Glomerular endothelial cell (primary cell): ENCODE results near the gene ABHD6.

DNA sequence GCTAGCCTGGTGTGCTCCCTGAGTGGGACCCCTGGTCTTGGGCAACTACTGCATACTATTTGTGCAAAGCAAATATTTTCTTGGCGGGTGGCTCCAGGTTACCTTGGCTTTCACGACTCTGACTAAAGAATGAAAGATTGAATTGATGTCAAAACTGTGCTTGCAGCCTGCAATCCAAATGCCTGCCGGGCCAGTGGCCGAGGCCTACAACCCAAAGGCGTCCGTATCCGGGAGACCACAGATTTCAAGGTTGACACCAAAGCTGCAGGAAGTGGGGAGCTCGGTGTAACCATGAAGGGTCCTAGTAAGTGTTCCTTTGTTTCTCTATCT, 93.8 kb downstream of the FLNB start:
- RAMPAGE, long total RNA: no peak

GRCh38 chr3:58171393-58172461, 39.0 kb downstream of the DNASE1L3 start:
- RAMPAGE, long total RNA: no peak

DNA sequence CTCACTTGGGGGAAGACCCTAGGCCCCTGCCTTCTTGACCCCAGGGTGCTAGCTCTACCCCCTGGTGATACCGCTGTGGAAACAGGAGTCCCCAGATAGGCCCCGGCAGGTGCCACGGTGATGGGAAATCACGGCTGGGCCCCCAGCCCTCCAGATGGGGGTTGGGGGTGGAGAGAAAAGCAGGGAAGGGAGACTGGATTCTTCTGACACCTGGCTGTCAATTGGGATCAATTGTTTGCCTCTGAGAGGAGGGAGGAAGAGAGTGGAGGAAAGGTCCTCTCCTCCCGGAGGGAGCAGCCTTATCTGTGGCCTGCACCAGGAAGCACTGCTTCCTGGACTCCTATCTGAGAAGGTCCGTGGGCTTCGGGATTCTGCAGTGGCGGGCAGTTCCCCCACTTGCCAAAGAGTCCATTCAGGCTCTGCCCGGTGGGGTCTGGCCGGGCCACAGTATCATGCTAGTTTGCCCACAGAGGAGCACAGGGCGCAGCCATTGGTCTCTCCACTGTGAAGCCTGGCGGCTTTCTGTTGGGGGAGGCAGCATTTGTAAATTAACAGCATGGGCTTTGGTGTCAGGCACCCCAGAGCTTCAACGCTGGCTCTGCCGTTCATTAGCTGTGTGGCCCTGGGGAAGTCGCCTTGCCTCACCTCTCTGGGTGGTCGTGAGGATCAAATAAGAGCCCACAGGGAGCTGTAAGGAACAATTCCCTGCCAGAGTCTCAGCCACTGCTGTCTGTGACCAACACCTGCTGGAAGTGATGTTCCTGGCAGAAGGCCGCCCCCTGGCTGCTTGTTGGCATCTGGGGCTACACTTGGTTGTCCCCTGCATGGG, 37.3 kb downstream of the DNASE1L3 start:
- RAMPAGE, long total RNA: no peak

GRCh38 chr3:58199924-58200455, 10.8 kb downstream of the DNASE1L3 start:
- RAMPAGE, long total RNA: no peak

- RAMPAGE, long total RNA: no peak
These were observed at the start of gene ABHD6 for GRCh38 chr3:58237081-58238182. ABHD6 (plus strand) TSS chr3:58237792.

GRCh38 chr3:58420159-58420955, 13.3 kb downstream of the PDHB start:
- RAMPAGE, long total RNA: no peak

GRCh38 chr3:58424345-58425174, 9.1 kb downstream of the PDHB start:
- RAMPAGE, long total RNA: no peak

- RAMPAGE, long total RNA: no peak
These were observed 16.3 kb downstream of the FAM107A start for GRCh38 chr3:58560820-58561316.

DNA sequence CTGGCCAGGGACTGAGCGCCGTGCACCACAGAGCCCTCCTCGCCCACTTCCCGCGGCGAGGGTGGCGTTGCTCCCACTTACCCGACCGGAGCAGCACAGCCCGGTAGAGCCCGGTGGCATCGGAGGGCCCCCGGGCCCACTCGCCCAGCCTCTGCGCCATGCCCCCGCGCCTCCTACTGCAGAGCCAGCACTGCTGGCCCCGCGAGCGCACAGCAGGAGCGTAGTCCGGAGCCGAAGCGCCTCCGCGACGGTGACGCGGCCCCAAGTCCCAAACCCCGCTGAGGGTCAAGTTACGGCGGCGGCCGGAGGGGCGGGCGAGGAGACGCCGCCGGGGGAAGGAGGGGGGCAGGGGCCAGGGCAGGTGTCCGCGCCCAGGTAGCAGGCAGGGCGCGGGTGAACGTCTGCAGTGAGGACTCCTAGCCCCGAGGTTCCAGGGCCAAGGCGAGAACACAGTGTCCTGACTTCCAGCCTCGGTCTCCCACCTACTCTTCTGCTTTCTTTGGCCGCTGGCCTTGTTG, 9.6 kb upstream of the FAM107A start:
- RAMPAGE, long total RNA: no peak

DNA sequence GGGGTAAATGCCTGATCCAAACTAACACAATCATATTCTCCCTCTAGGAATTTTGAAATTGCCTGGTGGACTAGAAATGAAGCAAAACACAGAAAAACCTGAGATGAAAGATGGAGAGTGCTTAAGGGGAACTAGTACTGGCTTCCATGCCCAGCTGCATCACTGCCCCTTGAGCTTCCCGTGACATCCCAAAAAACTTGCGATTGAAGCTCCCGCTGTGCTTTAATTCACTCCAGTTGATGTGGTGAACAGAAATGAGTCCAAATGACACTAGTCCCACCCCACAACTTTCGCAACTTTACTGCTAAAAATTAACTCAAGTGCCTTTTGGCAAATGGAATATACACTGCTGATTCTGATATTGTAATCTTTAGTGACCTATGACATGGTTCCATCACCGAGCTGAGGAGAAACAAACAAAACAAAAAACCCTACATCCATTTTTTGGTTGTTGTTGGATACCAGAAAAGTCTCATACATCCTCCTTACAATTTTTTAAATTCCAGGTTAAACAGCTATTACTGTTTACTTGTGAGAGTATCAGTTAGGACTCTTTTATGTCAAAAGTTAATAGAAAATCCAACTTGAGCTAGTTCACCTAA, 32.6 kb downstream of the CFAP20DC start:
- RAMPAGE, long total RNA: no peak

DNA sequence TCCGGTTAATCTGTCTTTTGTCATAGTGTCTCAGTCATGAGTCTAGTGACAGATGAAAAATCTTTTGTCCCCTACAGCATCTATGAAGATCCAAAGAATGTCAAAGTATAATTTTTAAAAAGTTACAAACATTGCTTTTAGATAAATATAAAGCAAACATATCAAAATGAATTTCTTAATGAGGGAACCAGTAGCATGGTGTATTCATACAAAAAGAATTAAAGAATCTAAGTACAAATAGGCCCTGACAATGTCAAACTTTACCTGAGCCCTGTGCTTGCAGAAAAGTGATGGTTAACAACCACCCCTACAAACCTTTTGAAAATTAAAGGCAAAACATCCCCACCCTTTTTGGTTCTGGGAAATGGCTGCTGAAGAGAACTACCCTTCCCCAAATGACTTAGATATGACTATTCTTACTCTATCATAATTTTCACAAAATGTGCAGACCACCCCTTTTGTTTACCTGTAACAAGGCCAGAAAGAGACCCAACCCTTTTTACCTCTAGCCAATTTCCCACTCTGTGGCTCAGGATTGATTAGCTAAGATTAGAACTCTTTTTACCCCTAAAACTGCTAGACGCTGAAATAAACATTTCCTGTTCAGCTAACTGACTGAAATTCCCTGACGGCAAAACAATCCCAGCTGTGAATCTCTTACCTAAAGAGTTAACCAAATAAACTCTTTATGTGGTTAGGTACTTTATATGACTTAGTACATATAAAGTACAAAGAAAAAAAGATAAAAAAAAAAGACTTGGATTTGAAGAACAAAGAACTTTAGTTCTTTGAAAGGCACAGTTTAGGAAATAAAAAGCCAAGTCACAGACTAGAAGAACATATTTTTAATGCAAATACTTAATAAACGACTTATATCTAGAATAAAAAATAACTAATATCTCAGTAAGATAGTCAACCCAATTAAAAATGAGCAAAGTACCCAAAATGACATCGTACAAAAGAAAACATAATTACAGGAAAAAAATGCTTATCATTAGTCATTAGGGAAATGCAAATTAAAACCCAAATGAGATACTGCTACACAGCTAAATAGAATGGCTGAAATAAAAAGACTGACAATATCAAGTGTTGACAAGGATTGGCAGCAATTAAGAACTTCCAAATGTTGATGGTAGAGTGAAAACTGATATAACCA, 988.8 kb downstream of the FHIT start:
- RAMPAGE, long total RNA: no peak

GRCh38 chr3:61797479-61798039, 236.2 kb downstream of the PTPRG start:
- RAMPAGE, long total RNA: no peak

DNA sequence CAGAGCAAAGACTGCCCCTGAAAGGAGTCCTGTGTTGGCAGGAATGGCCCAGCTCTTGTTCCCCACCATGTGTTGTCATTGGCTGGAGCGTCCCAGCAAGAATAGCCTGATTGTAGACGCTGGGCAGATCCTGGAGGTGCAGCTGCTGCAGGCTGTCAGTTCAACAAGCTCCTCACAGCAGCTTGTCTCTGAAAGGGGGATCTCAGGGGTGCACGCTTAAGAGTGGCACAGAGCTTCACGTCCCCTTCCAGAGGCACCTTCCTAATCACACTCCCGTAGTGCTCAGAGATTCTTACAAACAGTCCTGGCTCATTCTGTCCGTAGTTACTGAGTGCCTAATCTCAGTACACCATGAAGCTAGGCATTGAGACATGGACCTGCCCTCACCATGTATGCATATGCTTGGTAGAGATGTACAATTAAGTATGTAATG, 182.9 kb upstream of the C3orf14 start:
- RAMPAGE, long total RNA: no peak

DNA sequence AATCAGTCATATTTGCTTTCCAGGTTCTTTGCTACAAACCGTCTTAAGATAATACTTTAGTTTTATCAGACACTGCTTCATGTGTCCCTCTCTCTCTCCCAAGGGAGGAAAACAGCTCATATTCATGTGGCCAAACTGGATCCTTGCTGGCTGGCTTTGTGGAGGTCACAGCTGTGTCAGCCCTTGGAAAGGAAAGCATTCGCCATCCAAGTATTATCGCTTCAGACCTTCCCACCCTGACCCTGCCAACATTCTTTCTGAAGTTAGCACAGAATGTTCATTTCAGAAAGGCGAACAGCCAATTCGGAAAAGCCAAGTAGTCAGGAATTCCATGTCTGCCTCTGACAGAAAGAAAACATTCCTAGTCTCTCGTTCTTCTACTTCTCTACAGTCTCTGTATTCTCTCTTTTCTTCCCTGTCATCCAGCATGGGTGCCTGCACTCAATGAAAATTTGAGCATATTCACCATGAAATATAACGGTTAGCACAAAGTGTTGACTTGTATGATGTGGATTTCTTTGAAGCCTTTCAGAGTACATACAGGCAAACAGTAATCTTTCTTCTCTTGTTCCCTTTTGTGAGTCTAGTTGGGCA, 159.0 kb upstream of the C3orf14 start:
- RAMPAGE, long total RNA: no peak

- RAMPAGE, long total RNA: no peak
These were observed 234.4 kb upstream of the FEZF2 start for GRCh38 chr3:62607589-62608266.

DNA sequence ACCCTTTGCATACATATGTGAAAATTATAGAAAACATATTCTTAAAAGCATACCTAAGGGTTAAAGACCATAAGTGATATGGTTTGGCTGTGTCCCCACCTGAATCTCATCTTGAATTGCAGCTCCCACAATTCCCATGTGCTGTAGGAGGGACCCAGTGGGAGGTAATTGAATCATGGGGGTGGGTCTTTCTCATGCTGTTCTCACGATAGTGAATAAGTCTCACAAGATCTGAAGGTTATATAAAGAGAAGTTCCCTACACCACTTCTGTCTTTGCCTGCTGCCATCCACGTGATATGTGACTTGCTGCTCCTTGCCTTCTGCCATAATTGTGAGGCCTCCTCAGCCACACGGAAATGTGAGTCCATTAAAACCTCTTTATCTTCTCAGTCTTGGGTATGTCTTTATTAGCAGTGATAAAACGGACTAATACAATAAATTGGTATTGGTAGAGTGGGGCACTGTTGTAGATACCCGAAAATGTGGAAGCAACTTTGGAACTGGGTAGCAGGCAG, 75.0 kb upstream of the CADPS start:
- RAMPAGE, long total RNA: no peak

- RAMPAGE, long total RNA: no peak
These were observed 60.7 kb upstream of the SYNPR start for GRCh38 chr3:63217402-63217838.

DNA sequence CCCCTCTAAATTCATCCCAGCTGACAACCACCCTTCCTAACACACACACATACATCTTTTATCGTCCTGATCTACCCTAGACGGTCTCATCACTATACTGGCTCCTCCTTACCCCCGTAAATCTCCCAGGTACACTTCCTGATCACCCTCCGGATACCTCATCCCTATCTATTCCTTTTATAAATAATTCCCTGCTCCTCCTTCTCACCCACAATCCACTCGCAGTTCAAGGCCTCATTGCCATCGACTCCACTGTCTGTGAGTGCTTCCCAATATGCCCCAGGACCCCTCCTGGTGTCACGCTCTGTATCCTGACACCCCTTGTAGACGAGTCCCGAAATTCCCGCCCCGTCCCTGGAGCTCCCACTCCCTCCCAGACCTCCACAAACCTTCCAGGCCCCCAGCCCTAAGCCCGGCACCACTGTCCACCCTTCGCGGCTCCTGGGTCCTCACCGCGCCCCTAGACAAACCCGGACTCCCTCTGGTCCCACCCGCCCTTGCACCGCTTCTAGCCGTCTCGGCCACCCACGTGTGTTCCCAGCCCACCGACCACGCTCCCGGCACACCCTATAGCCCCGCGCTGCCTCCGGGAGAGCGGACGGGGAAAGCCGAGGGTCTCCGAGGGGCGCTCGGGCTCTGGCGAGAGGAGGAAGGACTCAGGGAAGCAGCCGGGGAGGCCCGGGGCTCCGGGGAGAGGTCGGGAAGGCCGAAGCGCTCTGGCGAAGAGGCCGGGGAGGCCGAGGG, 495 bp downstream of the THOC7 start:
- RAMPAGE, long total RNA: no peak

DNA sequence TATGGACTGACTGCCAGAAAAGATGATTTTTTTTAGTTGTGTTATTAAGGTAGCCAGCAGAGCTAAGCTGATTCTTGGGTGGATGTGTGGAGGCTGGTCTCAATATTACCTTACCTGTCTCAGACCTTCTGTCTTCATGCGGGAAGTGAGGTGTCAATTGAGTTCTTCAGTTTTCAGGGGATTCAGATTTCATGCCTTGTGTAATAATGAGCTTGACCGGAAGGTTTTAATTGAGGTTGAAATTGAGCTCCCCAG, 54.7 kb downstream of the PSMD6 start:
- RAMPAGE, long total RNA: no peak

DNA sequence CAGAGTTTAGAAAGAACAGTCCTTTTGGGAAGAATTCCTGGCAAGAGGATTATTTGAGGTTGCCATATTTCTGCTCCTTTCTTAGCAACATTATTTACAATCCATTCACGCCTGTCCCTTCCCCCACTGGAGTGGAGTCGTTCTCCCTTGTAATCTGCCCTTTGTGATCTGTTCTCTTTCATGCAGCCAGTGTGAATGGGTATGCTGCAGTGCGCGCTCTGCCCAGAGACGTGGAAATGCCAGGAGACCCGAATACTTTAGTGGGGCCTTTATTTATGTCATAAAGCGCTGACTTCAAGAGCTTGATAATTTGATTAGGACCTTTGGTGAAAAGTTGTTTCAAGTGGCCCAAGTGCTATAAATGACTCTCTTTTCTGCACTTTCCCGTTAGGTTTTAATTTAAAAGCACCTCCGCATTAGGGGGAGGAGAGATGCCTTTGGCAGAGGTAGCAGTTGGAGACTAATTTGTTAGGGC, 52.6 kb downstream of the PSMD6 start:
- RAMPAGE, long total RNA: no peak